GM06990 (cell line): ENCODE data around the genes DPY19L2 and WIF1.

GRCh38 chr12:62933822-62934222 lies 1.1 kb downstream of the PPM1H start:
- RRBS, result 14% methylated on average over 1 of the region's 17 CpGs

DNA sequence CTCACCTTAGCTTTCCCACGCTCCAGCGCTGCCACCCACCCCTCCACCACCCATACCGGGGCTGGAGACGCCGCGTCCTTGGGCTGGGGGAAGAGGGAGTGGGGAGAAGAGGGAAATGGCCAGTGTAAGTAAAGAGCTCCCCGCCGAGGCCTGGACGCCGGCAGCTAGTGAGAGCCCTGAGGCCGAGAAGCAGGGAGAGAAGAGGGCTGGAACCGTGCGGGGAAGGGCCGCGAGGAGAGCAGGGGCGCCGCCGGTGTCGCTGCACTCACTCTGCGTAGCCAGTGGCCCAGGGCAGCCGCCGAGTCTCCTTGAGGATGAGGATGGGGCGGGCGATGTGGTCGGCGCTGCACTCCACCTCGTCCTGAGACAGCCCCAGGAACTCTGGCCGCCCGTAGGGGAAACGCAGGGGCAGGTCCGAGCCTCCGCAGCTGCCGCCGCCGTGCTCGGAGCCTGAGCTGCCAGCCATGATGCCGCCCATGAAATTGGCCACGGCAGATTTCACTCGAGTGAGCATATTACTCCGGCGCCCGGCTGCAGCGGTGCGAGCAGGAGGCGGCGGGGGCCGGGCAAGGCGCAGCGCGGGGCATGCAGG lies 631 bp downstream of the PPM1H start:
- RRBS, result 8% methylated on average over 25 of the region's 50 CpGs

DNA sequence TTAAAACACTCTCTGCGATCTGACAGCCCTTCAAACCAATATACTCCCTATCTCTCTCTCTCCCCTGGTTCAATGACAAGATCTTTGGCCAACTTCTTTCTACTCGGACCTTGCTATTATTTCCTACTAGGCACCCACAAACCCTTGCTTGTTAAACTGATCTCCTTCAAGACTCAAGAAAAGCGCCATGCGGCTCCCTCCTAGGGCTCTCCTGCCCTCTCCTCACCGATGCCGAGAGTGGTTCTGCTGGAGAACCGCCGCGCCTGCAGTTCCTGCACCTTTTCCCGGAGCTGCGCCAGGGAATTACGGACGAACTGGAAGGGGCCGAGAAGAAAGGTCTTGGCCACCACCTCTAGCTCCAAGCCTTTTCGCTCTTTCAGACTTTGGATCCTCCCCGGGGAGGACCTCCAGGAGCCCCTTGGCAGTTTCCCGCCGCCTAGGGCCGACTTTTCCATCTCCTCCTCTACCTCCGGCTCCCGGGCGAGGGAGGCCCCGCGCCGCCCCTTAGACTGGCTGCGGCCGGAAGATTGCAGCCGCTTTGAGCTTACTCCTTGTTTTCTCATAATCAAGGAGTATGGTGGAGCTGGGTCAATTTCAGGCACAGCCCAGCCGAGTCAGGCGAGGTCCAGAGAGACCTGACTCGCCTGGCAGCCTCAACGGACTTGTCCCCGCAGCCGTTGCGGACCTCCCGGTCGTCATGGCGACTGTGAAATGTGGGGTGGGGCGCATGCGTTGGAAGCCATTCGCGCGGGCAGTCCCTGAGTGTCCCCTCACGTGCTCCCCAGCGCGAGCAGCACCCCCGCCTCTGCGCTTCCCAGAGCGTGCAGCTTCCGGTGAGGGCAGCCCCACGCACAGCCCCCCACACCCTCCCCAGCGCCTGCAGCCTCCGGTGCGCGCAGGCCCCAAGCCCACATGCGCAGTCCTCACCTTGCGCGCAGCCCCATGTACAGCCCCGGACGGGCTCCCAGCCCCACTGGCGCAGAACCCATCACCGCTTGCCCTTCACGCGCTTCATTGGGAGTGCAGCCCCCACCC lies at the start of gene DPY19L2:
Gene DPY19L2 (minus strand): TSS at position 663 of the 1,035 bp plus-strand sequence.
- RRBS, result 6% methylated on average over 19 of the region's 64 CpGs

DNA sequence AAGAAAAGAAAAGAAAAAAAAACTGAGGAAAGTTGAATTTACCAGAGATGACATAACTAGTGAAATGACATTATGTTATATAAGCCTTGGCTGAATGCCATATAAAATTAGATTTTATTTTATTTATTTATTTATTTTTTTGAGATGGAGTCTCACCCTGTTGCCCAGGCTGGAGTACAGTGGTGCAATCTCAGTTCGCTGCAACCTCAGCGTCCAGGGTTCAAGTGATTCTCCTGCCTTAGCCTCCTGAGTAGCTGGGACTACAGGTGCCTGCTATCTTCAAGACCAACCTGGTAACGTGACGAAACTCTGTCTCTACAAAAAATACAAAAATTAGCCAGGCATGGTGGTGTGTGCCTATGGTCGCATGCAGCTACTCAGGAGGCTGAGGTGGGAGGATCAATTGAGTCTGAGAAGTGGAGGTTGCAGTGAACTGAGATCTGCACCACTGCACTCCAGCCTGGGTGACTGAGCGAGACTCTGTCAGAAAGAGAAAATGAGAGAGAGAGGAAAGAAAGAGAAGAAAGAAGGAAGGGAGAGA lies 29.1 kb downstream of the SRGAP1 start:
- RRBS, result no CpG with 5 or more reads among the region's 6 CpGs

- RRBS, result no CpG with 5 or more reads among the region's 5 CpGs
These were observed 159.2 kb downstream of the KICS2 start for GRCh38 chr12:64062818-64063296.

DNA sequence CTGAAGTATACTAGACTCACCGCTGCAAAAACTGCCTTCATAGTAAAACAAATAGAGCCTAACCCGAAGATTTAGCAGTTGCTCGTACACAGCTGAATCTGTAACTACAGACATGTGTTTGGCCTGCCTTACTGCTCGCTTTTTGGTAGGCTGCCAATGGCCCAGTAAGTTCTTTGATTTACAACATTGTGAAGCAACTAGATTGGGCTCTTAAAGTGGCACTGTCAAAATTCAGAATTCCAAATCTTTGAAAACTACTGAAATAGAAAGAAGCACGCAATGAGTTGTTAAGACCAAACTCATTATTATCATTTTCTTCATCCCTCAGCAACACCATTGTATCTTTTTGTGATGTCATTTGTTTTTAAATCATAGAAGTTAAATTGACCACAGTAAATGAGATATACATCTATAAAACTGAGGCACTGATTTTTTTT lies 138.8 kb downstream of the KICS2 start:
- RRBS, result no CpG with 5 or more reads among the region's 5 CpGs

- RRBS, result no CpG with 5 or more reads among the region's 3 CpGs
These were observed 51.9 kb downstream of the C12orf56 start for GRCh38 chr12:64338662-64339053.

GRCh38 chr12:64537235-64537553 lies 73.1 kb upstream of the RASSF3 start:
- RRBS, result no CpG with 5 or more reads among the region's 2 CpGs

GRCh38 chr12:64608801-64609777 lies 1.2 kb upstream of the RASSF3 start:
- RRBS, result no CpG with 5 or more reads among the region's 21 CpGs

DNA sequence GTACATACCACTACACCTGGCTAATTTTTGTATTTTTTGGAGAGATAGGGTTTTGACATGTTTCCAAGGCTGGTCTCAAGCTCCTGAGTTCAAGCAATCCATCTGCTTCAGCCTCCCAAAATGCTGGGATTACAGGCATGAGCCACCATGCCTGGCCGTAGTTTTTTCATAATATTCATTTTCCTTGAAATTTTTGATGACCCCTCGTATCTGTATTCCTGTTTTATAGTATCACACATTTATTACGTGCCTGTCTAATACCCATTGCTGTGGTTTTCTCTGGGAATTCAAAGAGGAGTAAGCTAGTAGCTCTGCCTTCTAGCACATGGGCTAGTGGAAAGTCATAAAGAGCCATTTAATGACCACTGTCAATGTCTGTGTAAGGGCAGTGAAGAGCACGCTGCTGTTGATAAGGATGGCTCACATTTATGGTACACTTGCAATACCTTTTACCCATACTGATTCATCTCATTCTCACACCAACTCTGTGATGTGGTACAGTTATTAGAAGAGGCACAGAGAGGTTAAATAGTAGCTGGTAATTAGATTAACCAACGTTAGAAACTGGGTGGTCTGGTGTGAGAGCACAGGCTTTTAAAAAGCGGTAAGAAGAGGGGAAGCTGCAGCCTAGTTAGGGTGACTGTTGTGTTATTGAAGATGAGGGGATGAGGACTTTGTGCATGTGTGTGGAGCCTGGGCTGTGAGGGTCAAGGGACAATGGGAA lies 25.0 kb downstream of the RASSF3 start:
- RRBS, result no CpG with 5 or more reads among the region's 6 CpGs

DNA sequence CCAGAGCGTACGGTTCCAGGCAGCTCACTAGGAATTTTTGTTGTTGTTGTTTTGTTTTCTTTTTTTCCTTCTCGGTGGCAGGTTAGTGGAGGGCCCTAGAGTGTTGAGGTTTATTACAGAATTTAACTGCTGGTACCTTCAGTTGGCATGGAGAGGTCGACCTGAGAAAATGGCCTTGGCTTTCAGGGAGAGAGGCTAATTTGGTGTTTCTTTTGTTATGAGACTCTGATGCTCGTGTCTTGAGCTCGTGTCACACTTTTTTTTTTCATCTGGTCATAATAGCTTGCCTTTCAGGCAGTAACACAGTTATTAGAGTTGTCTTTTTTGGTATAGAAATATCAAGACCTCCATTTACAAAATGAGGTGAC lies 22.6 kb upstream of the GNS start:
- RRBS, result no CpG with 5 or more reads among the region's 6 CpGs

- RRBS, result 7% methylated on average over 29 of the region's 71 CpGs
These were observed at the start of gene WIF1 for GRCh38 chr12:65121006-65121804. Gene WIF1, minus strand, starts transcription at chr12:65121305.

- RRBS, result no CpG with 5 or more reads among the region's 8 CpGs
These were observed 49.1 kb downstream of the MSRB3 start for GRCh38 chr12:65327476-65328112.

DNA sequence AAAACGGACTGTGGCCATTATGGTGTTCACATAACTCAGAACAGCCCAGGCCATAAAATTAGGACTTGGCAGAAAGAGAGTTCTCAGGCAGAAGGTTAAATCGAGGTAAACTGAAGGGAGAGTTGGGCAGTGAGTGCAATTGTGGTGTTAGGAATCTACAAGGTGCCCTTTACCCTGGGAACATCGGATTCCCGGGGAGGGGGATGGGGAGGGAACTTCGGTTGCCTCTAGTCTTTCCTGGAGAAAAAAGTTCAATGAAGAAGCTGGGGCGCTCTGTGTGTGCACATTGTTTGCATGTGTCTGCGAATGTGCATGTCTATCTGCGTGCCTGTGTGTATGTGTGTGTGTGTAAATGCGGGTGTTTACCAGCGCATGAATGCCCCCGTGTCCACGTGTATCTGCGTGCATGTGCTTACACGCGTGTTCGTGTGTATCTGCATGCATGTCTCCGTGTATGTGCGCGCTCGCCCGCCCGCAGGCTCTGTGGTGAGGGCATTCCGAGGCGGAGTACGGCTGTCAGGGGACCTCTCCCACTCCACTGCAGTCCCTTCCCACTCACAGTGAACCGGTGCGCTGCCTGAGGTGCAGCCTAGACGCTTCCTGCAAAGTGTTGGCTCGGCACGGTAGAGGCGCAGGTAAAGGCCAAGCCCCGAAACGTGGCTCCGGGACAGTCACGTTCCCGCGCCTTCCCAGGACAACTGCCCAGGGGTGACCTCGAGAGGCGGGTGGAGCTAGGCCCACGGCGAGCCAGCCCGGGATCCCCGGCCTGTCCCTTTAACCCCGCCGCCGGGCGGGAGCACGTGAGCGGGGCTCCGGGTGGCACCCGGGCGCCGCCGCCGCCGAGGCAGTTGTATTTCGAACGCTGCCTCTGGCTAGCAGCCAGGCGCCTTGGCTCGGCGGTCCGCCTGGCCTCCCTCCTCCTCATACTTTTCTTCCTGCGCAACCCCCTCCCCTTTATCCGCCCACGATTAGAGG lies 613 bp upstream of the HMGA2 start:
- RRBS, result 14% methylated on average over 14 of the region's 65 CpGs

DNA sequence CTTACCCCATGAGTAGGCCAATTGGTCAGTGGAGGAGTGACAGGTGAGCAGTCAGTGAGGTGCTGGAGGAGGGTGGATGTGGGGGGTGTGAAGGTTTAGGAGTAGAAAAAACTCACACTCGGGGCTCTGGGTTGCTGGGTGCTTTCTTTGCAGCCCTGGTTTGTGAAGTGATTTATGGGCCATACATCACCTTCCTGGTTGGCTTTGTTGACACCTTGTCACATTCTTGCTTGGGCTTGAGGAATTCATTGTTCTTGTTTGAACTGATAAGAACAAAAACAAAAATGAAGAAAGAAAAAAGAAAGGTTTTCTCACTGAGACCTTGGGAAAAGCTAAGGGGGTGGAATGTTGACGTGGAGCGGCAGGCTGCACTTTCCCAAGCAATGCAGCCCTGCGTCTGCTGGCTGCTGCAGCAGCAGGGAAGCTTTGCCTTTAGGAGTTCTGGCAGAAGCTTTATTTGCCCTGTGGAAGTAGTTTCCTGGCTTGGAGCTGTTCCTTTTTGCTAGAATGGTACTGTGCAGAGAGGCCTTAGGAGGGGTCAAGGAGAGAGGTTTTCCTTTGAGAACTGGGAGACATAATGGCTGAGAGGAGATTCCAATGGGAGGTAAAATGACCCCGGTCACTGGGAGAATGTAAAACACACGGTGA lies 52.7 kb downstream of the HMGA2 start:
- RRBS, result no CpG with 5 or more reads among the region's 6 CpGs

GRCh38 chr12:66144987-66145472 lies 14.5 kb upstream of the LLPH start:
- RRBS, result no CpG with 5 or more reads among the region's 4 CpGs

DNA sequence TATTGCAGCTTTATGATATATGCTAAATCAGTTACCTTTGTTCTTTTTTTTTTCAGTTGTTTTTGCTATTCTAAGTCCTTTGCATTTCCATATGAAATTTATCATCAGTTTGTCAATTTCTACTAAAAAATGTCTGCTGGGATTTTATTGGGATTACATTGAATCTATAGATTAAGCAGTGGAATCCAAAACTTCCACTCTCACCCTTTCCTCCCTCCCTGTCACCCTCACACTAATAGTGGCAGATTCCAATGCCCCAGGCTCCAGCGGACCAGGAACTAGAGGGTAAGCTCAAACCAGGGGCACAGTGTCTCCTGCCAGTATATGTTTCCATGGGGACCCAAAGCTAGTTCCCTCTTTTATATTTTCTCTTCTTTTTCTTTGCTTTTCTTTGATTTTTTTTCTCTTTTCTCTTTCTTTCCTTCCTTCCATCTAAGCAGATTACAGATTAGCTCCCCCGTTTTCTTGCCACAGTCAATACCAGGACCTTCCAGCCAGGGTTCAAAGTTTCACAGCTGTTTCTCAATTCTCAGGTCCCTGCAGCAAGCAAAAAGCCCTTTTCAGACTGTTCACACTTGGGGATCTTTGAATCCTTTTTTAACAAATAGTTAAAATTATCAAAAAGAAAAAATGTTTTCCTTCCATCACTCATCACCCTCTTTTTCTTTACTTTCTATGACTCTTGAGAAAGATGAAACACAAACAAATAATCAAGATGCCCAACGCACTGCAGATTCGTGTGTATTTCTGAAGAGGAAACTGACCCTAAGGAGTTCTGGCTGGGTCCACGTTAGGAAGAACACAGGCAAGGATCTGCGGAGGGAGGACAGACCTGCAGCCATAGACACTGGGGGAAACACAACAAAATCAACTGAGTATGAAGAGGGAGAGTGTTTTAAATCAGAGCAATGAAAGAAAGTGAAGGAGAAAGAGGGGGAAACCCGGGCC lies 245.4 kb upstream of the CAND1 start:
- RRBS, result no CpG with 5 or more reads among the region's 7 CpGs

DNA sequence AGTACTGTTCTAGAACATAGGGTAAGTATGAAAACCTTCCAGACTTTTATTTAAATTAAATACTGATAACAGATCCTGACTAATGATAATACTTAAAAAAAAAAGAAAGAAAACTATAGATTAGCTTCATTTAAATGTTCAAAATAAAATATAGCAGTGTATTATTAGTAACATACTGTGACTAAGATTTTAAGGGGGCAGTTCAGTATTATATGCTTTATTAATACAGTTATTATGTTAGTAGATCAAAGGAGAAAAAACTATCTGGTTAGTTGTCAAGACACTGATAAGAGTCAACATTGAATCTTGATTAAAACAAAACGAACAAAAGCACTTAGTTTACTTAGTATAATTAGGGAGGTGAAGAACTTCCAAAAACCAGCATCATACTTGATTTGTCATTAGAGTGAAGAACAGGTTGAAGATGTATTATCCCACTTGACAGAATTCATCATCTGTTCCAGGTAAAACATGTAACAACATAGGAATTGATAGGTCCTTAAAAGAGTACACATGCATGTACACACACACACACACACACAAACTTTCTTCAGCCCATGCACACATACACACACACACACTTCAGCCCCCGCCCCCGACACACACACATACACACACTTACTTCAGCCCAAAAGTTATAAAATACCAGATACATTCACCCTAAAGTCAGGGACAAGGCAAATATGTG lies 15.2 kb downstream of the CAND1 start:
- RRBS, result no CpG with 5 or more reads among the region's 3 CpGs

GRCh38 chr12:67297351-67297929 lies 28.3 kb downstream of the CAND1 start:
- RRBS, result no CpG with 5 or more reads among the region's 1 CpG